A172 (cell line): ENCODE measurements around the gene OSBPL6.

DNA sequence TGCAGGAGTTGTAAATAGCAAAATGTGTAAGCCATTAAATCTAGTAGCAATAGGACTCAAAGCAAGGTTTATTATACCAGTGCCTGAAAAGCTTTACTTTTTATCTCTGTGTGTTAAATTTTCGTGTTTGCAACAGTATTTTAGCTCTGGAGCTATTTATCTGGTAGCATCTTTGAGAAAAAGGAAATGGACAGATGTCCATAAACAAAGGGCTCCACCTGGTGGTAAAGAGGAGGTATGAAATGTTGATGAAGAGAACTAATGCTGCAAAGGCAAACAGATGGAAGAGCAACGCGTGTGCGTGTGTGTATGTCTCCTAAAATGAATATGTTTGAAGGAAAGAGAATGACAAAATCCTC lies 383.0 kb downstream of the MTX2 start:
- RAMPAGE, long total RNA = no peak

GRCh38 chr2:176891854-176892516 lies 320.6 kb upstream of the HNRNPA3 start:
- RAMPAGE, long total RNA = no peak

- RAMPAGE, long total RNA = no peak
Observed at GRCh38 chr2:177151129-177151658, 61.4 kb upstream of the HNRNPA3 start.

DNA sequence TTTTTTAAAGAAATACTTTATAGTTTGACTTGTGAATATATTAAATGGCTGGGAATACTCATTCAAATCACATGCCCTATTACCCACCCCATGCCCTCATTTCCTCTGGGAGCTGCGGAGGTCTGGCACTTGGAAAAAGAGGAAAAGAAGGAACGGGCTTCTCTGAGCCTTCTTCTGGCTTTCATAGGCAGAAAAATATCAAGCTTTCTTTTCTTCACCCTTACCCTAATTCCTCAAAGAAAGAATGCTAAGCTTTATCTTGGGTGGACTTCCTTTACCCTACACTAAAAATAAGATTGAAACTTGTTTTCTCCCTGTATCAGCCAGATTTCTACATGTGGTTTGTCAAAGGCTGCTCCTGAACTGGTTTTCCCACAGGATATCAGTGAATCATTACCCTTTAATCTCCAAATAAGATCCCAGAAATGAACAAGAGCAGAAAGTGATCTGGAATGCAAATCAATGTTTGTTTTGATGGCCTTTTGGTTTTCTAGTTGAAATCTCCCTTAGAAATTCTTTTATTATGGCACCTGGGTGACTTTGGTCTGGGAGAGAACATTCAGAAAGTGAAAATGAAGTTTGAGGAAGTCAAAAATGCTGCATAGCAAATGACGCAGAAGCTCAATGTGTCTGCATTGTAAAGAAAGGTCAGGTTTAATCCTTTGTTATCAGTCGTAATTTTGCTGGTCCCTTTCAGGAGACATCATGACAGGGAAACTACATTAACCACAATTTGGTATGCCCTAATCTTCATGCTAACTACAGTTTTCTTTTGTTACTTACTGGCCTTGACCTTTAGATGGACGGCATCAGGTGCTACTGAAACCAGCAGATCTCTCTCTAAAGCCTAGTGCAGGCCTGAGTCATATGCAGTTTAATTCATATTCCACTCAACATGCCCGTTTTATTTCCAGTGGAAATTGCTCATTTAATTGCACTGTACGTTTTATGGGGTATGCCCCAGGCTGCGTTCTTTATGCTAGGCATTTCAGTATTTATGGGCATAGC lies 46.6 kb upstream of the HNRNPA3 start:
- RAMPAGE, long total RNA = no peak

DNA sequence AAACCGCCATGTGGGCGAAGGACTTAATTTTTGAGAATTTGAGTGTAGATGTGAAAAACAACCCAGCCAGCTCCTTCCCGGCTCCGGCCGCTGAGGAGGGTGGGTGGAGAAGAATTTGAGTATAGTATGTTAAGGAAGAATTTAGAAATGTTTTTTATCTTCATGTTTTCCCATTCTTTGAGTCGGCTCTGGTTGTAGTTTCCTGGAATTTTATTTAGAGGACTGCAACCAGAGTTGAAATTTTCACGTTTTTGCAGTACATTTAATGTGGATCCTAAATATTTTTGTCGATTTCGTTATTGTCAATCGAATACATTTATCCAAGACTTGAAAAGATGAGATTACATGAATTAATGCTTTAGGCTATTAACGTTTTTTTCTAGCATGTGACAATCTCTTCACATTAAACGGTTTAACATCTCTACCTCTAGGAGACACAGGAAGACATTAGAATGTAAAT lies 1.0 kb downstream of the HNRNPA3 start:
- RAMPAGE, long total RNA = no peak

DNA sequence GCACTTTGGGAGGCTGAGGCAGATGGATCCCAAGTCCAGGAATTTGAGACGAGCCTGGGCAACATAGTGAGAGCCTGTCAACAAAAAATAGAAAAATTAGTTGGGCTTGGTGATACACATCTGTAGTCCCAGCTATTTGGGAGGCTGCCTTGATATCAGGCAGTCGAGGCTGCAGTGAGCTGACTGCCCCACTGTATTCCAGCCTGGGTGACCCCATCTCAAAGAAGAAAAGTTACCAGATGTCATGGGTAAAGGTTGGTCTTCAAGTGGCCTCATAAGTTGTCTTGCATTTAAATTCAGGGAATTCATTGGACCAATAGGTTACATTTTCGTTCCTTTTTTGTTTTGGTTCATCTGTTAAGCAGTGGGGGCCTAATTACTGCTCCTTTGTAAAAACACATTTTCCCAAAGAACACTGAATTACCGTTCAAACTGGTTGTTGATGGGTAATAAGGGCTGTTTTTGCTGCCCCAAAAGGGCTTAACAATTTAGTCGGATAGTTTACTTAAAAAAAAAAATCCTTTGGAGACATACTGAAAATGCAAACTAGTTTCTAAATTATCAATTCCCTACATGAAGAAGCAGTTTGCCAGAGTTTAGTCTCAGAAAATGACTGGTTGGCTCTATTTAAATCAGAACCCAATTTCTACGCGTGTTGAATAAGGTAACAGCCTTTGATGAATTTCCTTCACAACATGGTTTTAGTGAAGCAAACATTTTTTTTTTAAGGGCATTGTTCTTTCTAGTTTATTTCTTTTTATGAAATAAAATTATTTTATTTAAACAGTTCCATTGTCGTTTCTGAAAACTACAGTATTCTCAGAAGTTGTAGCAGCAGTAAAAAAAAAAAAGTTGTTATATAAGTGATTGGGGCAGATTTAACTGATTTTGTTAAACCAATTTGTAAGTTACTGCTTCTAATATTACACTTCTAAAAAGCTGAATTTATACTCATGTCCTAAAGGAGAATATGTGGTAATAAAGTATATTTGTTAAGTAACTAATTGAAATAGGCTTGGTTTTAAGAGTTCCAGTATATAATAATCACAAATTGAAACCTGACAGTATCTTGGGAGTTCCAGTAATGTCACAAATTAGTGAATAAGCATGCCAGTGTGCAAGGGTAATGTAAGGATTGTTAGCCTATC lies 10.3 kb downstream of the HNRNPA3 start:
- RAMPAGE, long total RNA = no peak

DNA sequence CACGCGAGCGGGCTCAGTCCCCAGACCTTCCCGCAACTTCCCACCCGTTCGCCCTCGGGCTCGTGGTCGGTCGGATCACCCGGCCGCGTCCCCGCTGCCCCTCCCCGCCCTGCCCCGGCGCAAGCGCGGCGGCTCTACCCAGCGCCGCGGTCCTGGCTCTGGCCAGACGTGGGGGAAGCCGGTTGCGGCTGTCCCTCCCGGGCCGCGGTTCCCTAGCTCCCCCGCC lies 352 bp downstream of the NFE2L2 start:
- RAMPAGE, long total RNA = no peak

- RAMPAGE, long total RNA = no peak
Observed at GRCh38 chr2:177313271-177313774, 48.8 kb upstream of the NFE2L2 start.

DNA sequence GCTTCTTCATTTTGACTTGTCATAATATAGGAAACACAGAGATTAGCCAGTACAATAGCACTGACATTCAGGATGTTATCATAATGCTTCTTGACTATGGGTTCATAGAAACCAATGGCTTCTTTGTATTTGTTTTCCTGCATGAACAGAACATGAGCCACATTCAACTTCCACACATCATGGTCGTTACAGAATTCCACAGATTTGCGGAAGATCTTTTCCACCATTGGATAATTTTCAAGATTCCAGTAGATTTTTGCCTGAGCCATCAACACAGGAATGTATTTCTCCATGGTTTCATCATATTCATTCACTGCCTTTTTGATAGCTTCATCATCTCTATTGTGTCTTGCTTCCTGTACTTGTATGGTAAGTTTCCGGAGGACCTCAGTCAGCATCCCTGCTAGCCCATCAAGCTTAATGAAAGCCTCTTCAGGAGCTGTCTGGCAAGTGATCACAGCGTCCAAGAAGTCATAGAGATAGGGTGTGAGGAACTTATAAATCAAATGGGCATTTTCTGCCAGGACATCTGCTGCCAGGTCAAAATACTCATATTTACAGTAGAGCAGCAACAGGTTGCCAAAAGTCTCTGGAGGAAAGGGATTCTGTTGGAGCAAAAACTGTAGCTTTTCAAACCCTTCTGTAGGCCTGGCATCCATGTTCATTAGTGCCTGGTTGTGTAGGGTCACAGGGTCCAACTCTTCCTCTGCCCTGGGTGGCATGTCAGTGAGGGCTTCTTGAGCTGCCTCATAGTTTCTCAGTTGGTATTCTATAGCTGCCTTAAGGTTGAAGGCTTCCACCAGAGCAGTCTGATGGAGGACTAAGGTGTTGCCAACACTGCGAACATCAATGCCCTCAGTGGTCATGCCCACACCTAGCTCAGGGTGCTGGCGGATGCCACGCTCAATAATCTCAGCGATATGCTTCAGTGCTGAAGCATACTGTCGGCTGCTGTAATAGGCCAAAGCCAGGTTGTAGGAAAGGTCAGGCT lies 1.1 kb downstream of the TTC30B start:
- RAMPAGE, long total RNA = no peak

DNA sequence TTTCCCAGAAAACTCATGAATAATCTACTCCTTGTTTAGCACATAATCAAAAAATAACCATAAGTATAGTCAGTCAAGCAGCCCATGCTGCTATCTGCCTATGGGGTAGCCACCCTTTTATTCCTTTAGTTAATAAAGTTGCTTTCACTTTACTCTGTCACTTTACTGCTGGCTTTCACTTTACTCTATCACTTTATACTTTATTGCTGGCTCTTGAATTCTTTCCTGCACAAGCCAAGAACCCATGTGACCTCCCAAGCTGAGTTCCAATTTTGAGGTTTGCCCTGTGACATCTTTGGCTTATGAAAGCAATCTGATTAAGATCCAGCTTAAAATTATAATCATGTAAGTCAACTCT lies 165.9 kb upstream of the TTC30A start:
- RAMPAGE, long total RNA = no peak

- RAMPAGE, long total RNA = no peak
Observed at GRCh38 chr2:178194467-178195686, at the start of gene OSBPL6. OSBPL6 (plus strand) TSS chr2:178194512.

DNA sequence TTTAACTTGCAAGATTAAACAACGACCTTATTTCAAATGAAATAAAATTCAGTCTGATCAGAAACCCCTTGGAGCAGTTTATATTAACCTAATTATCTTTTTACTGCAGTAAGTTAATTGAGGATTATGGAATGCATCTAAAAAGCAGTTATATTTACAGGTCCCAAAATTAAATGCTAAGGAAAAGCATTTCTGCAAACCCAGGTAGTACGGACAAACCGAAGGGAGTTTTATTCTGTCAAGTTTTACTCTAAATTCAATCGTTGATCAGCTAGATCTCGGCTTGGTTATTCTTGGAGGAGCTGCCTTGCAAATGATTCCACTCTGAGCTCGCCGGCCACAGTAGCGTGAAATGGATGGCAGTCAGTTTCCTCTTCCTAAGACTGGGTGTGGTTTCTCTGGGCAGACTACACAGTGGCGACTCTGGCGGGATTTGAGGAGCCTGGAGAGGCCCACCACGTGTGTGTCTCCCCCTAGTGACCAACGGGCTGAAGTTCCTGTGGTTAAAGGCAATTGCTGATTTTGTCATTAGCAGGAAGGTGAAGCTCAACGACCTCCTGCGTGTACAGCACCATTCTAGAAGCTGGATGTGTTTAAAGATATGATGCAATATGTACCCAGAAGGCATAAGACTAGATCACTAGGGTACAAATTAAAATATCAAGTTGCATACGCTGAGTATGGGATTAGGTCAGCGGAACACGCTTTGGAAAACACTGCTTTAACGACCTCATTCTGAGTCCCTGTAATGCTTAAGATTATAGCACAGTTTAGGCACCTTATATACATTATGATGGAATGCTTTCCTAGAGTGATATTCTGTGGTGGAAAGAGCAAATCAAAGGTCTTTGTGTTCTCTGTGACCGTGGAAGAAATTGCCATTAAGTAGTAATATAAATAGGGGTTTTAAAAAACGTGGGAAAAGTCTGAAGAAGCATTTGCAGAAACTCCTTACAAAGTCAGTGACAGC lies 36.3 kb downstream of the PRKRA start:
- RAMPAGE, long total RNA = no peak

- RAMPAGE, long total RNA = no peak
Observed at GRCh38 chr2:178450058-178450836, 728 bp downstream of the PRKRA start.

DNA sequence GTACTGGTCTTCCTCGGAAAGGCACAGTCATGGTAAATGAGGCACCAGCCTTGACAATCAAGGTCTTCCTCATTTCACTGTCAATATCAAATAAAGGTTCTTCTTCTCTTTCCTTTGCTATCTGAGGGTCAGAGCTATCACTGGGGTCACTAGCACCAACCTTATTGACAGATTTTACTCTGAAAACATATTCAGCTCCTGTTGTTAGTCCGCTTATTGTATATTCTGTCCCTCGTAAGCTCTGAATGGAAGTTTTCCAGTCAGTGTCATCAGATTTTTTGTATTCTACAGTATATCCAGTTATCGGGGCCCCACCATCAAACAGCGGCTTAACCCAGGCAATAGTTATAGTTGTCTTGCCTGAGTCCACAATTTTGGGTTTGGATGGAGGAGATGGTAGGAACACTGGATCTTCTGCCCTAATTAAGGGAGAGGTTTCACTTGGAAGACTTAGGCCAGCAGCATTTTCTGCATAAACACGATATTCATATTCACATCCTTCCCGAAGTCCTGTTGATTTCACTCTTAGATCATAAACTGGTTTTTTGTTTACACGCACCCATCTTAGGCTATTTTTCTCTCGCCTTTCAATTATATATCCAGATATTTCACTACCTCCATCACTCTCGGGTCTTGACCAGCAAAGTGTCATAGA lies 79.7 kb downstream of the PLEKHA3 start:
- RAMPAGE, long total RNA = no peak

GRCh38 chr2:178799004-178799444 lies 8.2 kb downstream of the TTN start:
- RAMPAGE, long total RNA = no peak

DNA sequence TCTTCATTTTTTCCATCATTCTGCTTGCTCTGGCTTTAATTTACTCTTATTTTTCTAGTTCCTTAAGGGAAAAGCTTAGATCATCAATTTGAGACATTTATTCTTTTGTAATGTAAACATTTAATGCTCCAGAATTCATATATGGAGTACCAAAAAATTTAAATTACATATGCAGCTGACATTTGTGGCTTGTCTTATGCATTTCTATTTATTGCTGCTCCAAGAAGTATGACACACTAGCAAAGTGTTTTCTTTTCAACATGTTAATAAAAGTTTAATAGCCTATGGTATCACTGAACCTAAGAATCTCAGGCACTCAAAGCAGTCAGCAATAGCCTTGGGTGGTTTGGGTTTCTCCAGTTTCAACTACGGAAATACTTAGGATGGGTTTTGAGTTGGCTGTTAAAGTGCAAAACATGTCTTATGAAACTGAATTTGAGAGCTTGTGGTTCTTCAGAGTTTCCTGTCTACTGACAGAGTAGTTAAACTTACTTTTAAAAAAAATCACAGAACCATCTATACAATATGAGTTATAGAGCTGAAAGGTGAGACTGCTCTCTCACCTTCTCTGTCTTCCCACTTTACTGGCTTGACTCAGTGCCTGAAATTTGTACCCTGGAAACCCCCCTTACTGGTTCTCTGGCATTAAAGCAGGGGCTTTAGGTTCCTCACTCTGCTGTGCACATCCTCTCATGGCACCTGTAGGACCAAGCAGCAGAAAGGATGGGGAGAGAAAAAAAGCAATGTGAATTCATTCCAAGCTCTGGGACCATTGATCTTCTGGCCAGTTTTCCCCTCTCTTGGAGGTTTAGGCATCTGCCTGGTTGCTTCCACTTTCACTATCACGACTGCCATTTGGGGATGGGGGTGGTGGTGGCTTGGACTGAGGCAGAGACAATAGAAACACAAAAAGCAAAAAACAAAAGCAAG lies 18.2 kb downstream of the CCDC141 start:
- RAMPAGE, long total RNA = no peak

GRCh38 chr2:179051286-179051727 lies 1.4 kb upstream of the CCDC141 start:
- RAMPAGE, long total RNA = no peak

DNA sequence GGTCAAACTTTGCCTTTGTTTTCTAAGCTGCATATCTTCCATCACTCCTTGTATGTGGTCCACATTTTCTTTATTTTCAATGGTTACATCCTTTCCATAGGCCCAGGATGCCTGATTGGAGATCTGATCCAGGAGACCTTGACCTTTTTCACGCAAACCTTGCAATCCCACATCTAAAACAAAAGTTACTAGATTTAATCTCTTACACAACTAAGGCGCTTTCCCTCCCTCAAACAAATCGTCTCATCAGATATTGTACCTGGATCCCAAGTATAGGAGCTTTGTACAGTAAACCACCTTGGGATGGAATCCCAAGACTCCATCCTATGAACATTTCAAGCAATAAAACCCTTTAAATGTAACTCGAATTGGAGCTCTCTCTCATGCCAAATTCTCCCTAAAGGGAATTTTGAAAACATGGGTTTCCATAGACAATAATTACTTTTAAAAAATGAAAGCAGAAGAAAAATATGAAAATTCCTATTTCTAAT lies 71.9 kb upstream of the CCDC141 start:
- RAMPAGE, long total RNA = no peak

GRCh38 chr2:179238957-179239553 lies 25.6 kb downstream of the SESTD1 start:
- RAMPAGE, long total RNA = no peak

DNA sequence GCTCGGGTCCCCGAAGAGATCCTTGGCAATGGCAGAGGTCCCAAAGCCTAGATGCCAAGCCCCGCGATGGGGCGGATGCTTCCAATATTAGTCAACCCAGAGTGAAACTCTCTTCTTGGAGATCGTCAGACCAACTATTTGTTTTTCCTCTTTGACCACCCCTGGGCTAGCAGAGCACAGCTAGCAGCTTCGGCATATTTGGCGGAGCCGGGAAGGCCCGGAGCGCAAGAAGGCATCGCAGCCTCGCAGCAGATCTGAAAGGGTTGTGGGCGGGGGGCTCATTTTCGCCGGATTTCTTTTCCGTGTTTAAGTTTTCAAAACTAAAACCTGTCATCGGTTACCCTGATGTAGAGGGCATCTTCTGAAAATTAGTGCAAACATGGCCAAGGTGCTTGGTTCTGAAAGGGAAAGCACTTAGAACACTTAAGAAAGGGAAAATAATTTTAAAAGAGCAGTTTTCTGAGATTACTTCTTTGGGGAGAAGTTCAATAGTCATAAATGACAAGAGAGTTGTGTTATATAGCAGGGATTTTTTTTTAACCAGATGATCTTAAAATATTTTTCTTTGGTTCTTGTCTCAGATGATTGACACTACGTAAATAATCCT lies 417 bp upstream of the ZNF385B start:
- RAMPAGE, long total RNA = no peak